HT1080 (cell line): Measurements from ENCODE around the genes DNMT3A, ASXL2 and RAB10.

RAMPAGE:
- cytosol, long total RNA = no peak
- long total RNA = no peak
- nucleus, long total RNA = no peak
Measured at GRCh38 chr2:25294131-25294490, 47.6 kb downstream of the DNMT3A start.

GRCh38 chr2:25323507-25324145 is 18.1 kb downstream of the DNMT3A start:
RAMPAGE:
- cytosol, long total RNA = no peak
- long total RNA = no peak
- nucleus, long total RNA = no peak

GRCh38 chr2:25332372-25332947 is 9.3 kb downstream of the DNMT3A start:
RAMPAGE:
- cytosol, long total RNA = no peak
- long total RNA = no peak
- nucleus, long total RNA = no peak

RAMPAGE:
- cytosol, long total RNA = no peak
- long total RNA = no peak
- nucleus, long total RNA = no peak
Measured at GRCh38 chr2:25341735-25342896, at the start of gene DNMT3A. Gene DNMT3A, minus strand, starts transcription at chr2:25341925.

DNA sequence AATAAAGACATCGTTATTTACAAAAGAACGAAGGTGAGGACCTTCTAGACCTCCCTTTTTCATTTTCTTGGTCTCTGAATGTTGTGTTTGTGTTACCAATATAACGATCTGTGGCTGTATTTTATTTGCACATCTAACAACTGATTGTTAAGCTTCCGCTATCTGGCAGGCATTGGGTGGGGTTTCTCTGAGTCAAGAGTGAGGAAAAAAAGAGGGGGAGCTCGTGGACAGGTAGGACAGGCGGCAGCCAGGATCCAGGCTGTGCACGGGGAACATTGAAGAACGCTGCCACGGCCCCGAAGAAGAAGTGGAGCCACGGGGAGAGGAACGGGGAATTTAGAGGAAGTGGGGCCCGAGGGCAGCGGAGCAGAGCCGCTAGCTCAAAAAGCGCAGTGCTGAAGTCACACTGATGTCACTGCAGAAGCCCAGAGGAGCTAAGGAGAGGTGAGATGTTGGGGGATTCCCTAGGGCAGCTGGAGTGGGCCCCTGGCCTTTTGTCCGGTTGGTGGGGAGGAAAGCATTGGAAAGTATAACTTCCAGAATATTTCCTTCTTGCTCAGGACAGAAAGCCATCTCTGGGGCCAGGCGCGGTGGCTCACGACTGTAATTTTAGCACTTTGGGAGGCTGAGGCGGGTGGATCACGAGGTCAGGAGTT is 20.9 kb upstream of the DNMT3A start:
RAMPAGE:
- cytosol, long total RNA = no peak
- long total RNA = no peak
- nucleus, long total RNA = no peak

DNA sequence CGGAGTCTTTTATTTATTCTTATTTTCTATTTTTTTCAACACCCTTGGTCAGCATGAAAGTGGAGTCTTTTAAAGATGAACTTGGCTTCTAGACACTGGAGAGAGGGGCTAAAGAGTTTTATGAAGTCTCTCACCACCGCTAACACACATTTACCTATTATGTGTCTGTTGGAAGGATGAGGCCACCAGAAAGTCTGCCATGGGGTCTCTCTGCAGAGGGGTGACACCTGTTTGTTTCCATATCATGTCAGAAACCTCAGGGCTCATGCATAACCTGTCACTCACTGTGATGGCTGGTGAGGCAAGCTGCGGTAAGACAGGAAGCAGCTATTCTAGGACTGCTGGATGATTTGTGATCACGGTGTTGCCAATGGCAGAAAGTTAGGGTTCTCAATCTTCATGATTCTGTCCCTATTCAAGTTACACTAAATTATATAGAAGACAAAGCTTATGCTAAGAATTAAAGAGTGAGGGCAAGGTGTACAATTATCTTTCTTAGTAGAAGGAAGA is 60.8 kb upstream of the DNMT3A start:
RAMPAGE:
- cytosol, long total RNA = no peak
- long total RNA = no peak
- nucleus, long total RNA = no peak

RAMPAGE:
- cytosol, long total RNA = no peak
- long total RNA = no peak
- nucleus, long total RNA = no peak
Measured at GRCh38 chr2:25805934-25806533, 72.3 kb downstream of the ASXL2 start.

DNA sequence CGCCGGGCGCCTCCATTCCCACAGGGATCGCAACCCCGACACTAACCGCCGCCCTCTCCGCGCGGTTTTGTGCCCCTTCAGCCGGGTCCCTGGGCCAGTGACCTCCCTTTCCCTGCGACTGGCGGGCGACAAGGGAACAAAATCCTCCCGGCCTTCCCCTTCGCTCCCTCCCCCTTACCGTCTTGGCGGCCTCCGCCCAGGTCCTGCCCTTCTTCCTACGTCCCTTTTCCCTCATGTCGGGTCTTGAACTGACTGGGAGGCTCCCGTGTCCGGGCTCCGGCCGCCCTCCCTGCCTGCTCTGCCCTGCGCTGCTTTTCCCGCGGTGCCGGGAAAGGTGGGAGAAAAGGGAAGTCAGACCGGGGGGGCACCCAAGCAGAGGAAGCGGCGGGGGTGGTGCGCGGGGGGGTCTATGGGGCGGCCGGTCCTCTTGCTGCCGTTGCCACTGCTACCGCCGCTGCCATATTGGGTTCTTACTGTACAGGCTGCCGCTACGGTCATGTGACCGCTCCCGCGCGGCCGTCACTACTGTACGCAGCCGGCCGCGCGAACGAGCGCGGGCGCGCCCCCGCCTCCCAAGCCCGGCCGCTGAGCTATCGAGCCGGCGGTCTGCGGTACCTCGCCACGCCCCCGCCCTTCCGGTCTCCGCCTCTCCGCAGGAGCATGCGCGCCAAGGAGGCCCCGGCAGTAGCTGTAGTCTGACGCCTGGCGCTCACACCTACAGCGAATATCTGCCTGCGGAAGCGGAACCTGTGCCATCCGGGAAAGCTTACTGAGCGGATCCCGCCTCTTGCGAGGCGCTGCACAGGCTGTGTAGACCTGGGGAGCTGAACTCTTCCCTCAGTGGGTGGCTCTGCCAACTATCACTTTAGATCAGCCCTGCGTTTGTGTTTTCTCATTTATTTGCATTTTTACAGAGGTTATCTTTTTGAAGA is at the start of gene ASXL2:
TSS of gene ASXL2 (minus strand) at position 500 of the 932 bp plus-strand sequence.
RAMPAGE:
- cytosol, long total RNA = no peak
- long total RNA = no peak
- nucleus, long total RNA = no peak

GRCh38 chr2:26012404-26013219 is 21.3 kb upstream of the RAB10 start:
RAMPAGE:
- cytosol, long total RNA = no peak
- long total RNA = no peak
- nucleus, long total RNA = no peak

RAMPAGE:
- cytosol, long total RNA = start-site peak on the plus strand at chr2:26034097-26034131, 655 and 599 reads in 2 replicates
- long total RNA = start-site peak on the plus strand at chr2:26034112-26034124, 242 reads
- nucleus, long total RNA = no peak
Measured at GRCh38 chr2:26033925-26034774, at the start of gene RAB10. Gene RAB10, plus strand, starts transcription at chr2:26034084.

DNA sequence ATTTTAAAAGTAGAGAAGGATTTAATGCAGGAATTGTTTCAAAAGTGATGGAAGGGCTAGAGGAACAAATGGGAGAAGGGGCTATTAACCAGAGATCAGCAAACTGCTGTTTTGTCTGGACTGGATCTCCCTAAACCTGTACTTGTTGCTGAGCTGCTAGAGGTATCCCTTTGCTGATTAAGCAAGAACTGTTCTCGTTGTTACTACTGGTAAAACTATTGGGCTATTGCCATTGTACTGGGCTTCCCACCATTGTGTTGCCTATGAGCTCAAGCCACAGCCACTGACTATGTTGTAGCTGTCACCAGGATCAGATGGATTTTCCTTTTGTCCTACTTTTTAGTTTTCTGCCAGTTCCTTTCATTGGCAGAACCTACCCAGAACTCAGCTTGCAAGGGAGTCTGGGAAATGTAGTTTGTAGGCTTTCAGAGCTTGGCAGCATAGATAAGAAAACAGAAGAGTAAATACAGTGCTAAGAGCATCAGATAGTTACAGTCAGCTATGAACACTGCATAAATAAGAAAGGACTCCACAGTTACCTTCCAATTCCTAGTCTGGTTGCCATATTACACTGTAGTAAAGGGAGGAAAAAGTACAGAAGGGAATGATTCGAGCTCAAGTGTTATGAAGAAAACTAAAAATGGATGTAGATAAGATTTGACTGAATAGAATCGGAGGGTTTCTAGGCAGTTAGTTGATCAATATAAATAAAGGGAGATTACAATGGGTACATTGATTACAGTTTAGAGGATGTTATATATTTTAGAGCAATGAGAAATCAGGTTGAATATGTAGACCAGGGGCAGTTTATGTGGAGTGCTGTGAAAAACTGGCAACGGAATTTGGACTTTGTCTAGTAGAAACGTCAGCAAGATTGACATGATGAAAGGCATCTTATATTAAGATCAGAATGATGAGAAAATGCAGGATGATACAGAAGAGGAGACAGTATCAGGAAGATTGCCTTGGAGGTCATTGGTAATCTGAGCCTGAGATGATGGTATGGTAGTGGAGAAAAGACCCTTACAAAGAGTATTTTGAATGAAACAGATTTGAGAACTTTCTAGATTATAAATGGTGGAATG is 39.6 kb downstream of the RAB10 start:
RAMPAGE:
- cytosol, long total RNA = no peak
- long total RNA = no peak
- nucleus, long total RNA = no peak

DNA sequence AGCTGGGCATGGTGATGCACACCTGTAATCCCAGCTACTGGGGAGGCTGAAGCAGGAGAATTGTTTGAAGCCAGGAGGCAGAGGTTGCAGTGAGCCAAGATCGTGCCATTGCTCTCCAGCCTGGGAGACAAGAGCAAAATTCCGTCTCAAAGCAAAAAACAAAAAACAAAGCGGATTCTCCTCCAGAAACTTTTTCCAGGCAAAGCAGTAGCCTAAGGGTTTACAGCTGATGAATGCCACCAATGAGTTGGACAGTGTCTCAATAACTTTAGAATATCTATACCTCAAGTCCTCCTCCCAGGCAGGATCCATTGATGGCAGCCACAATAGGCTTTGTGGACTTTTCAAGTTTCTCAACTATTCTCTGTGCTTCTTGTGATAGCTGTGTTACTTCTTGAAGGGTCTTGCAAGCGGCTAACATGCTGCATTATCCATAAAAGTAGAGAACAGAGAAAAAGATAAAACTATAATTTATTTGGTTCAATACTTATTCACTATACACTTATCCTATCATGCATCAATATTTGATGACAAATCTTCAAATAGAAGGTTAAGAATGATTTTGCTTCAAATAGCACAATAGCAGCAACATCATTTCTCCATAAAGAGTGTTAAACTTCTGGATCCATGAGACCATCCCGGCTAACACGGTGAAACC is 10.4 kb downstream of the HADHA start:
RAMPAGE:
- cytosol, long total RNA = no peak
- long total RNA = no peak
- nucleus, long total RNA = no peak

DNA sequence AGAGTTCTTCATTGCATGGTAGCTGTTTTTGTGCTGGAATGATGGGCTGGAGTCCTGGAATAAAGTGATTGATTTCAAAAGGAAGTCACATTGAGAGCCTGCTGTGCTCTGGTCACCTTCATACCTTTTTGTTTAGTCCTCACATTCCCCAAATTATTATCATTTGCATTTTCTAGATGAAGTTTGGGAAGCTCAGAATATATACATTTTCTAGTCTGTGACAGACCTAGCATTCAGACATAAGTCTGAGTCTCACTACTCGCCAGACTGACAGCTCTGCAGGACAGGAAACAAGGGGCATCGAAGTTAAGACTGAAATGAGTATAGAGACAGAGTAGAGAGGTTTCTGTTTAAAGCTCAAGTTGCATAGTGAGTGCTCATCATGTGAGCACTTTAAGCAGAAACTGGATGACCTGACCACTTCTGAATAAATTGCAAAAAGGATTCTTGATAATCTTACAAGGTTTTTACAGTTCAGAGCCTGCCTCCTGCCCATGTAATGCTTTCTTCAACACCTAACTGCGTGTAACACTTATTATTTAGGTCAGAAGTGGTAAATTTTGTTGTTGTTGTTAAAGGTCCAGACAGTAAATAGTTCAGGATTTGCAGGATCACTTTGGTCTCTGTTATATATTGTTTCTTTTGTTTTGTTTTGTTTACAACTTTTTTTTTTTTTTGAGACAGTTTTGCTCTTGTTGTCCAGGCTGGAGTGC is 1.1 kb downstream of the HADHB start:
RAMPAGE:
- cytosol, long total RNA = no peak
- long total RNA = no peak
- nucleus, long total RNA = no peak

DNA sequence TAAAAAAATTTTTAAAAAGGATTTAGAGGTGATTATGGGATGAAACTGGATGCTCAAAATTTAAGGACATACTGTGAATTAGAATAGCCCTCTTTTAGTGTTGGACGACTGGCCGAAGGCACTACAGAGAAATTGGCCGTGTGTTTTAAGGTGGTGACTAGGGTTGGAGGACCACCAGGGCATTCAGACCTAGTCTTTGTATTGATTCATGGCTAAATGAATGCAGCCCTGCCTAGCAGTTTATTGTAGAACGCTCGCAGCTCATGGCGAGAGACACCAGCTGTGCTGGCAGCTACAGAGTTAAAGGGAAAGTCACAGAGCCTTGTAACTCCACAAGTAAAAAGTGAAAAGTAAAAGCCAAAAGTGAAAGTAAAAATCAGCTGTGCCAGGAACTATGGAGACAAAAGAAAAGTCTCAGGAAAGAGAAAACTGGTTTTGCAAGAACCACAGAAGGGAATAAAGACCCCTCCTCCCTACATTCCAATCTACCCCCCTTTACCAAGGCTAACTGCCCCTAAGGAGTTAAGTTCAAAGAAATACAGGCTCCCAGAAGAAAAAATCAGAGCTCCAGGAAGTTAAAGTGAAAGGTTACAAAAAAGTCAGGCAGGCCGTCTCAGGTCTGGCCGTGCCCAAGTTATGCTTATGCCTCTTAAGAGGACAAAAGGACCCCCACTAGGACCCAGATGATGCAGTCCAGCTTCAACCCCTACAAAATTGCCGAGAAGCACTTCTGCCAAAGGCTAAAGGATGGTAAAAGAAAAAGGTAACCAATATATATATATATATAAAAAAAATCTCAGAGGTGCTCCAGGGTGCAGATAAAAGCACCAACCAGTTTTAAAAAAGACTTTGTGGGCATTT is 46.3 kb upstream of the SELENOI start:
RAMPAGE:
- cytosol, long total RNA = no peak
- long total RNA = no peak
- nucleus, long total RNA = no peak

GRCh38 chr2:26345256-26345910 is 560 bp upstream of the SELENOI start:
RAMPAGE:
- cytosol, long total RNA = no peak
- long total RNA = no peak
- nucleus, long total RNA = no peak

DNA sequence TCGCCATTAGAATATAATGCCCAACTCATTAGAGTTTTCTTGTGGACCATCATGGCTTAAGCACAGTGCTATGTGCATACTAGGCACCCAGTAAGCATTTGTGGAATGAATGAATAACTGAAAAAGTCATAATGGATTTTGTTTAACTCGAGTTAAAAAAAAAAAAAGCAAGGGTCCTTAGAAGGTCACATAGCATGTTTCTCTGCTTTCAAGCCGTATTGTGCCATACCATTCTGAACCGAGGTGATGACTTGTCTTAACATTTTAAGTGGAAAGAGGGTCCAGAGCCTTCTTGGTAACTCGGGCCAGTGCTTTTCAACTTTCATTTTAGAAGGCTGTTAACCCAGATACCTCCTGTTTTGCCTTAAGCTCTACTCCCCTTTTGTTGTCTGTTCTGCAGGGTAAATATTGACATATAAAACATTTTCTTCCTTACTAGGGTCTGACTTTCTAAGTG is 721 bp upstream of the ADGRF3 start:
RAMPAGE:
- cytosol, long total RNA = no peak
- long total RNA = no peak
- nucleus, long total RNA = no peak

RAMPAGE:
- cytosol, long total RNA = no peak
- long total RNA = no peak
- nucleus, long total RNA = no peak
Measured at GRCh38 chr2:26438560-26438980, 36.9 kb downstream of the DRC1 start.

RAMPAGE:
- cytosol, long total RNA = no peak
- long total RNA = no peak
- nucleus, long total RNA = no peak
Measured at GRCh38 chr2:26472644-26472955, 70.9 kb downstream of the DRC1 start.

DNA sequence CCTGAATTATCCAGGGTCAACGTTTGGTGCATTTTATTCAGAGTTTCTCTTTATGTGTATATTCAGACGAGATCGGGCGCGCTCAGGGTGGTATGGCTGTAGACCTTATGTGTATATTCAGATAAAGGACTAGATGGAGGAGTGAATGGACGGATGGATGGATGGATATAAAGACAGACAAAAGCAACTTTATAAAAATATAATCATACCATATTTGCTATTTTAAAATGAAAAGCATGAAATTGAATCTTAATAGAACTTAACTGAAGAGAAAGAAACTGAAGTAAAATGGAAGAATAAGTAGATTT is 9.2 kb downstream of the FAM166C start:
RAMPAGE:
- cytosol, long total RNA = no peak
- long total RNA = no peak
- nucleus, long total RNA = no peak

GRCh38 chr2:26691768-26692212 is 732 bp upstream of the KCNK3 start:
RAMPAGE:
- cytosol, long total RNA = no peak
- long total RNA = no peak
- nucleus, long total RNA = no peak